ENCODE results near the gene PDLIM4.

DNA sequence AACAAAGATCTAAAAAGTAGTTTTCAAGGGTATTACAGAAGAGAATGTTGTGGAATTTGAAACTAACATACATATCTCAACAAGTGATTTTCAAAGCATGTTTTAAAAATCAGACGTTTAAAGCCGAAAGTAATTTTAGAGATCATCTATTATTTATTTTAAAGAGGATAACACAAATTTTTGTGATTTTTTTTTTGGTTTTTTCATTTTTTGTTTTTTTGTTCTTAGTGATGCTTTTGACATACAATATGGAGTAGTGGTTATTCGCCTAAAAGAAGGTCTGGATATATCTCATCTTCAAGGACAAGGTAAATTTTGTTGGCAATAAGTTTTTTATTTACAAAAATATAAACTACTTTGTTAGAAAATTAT lies 87.9 kb downstream of the SLC12A2 start:
- RRBS: no CpG with 5 or more reads among the region's 3 CpGs

DNA sequence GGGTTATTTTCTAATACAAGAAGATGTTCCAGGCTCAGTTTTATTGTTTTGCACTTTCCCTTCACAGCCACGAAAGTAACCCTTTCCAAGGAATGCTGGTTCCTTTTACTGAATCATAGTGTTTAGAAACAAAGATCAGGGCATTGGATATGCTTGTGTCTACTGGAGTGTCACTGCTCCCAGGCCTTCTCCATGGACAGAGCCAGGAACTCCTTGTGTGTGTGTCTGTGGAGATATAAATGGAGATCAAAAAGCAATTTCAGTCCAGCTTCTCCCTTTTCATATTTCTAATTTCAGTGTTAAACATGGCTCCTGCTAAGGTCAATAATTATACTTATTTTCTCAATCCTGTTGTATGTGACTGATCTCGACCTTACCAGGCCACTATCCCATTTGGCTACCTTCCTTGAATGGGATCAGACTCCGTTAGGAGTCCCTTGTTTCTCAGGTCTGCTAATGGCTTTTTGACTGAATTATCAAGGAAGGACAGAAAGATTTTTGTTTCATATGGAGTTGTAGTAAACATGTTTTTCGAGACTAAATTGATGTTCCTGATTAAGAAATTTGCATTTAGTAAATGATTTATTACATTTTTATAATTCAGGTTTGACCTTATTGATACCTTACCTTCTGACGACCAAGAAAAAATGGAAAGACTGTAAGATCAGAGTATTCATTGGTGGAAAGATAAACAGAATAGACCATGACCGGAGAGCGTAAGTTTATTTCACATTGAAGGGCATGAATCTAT lies 96.9 kb downstream of the SLC12A2 start:
- RRBS: no CpG with 5 or more reads among the region's 7 CpGs

DNA sequence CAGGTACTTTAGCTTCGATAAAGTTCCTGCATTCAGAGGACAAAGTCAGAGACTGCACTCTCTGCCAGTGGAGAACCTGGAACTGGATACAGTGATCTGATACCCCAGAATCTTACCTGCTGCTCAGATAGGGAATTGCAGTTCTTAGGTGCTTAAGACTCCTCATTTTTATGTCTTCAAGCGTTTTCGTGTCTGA lies 1.8 kb downstream of the ISOC1 start:
- RRBS: no CpG with 5 or more reads among the region's 3 CpGs

- RRBS: no CpG with 5 or more reads among the region's 8 CpGs
Observed at GRCh38 chr5:129902680-129903161, 1.5 kb upstream of the CHSY3 start.

DNA sequence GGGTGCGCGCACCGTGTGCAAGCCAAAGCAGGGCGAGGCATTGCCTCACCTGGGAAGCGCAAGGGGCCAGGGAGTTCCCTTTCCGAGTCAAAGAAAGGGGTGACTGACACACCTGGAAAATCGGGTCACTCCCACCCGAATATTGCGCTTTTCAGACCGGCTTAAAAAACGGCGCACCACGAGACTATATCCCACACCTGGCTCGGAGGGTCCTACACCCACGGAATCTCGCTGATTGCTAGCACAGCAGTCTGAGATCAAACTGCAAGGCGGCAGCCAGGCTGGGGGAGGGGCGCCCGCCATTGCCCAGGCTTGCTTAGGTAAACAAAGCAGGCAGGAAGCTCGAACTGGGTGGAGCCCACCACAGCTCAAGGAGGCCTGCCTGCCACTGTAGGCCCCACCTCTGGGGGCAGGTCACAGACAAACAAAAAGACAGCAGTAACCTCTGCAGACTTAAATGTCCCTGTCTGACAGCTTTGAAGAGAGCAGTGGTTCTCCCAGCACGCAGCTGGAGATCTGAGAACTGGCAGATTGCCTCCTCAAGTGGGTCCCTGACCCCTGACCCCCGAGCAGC lies 432.7 kb downstream of the HINT1 start:
- RRBS: no CpG with 5 or more reads among the region's 22 CpGs

GRCh38 chr5:131171456-131171895 lies 732 bp downstream of the LYRM7 start:
- RRBS: no CpG with 5 or more reads among the region's 7 CpGs

DNA sequence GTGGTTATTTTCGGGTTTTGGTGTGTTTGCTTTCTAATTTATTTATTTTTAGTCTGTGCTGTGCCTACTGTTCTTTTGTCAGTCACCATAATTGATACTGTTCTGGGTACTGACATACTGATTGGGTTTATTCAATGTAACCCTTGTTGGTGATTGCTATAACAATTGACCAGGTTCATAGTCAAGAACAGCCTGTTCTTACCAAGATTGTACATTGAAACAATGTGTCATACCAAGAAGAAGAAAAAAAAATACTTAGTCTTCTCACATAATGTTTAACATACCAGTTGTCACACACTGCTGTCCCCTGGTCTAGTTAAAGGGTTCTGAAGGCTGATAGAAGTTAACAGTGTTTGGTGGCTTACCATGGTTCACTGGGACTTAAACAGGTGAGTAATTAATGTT lies 18.6 kb upstream of the CDC42SE2 start:
- RRBS: no CpG with 5 or more reads among the region's 1 CpG

GRCh38 chr5:131345272-131345626 lies 81.4 kb downstream of the CDC42SE2 start:
- RRBS: no CpG with 5 or more reads among the region's 2 CpGs

- RRBS: no CpG with 5 or more reads among the region's 3 CpGs
Observed at GRCh38 chr5:131348512-131349046, 84.7 kb downstream of the CDC42SE2 start.

GRCh38 chr5:131364522-131365003 lies 100.7 kb downstream of the CDC42SE2 start:
- RRBS: no CpG with 5 or more reads among the region's 1 CpG

DNA sequence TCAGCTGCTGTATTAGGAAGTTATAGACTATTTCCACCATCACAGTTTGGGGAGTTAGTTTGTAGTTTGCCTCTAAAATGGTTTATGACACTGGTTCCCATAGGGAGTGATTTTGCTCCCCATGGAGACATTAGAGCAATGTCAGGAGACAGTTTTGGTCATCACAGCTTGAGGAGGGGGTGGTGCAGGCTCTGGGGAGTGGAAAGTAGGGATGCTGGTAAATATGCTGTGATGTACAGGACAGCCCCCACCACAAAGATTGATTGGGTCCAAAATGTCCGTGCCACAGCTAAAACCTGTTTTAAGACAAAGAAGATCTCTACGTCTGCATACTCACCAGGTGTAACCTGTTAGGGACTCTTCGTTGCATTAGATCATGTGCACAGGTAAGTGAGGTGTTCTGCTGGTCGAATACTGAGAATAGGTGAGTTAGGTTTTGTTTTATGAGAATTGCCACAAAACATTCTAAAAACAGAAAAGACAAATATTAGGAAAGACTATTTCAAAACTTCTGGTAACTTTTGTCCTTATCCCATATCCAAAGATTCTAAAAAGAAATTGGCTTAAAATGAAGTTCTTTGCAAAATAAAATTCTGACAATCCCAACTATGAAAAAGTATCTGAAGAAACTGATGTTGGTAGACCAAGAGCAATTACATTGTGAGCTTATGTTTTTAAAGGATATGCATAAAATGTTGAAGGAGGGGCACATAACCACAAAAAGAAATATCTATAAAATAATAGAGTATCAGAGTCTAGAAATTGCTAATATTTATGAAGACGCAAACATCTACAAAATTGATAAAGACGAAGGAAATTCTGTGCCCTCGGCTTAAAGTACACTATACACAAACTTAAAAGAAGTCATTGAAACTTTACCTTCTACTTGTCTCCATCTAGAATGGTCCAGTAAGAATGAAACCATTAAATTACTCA lies 131.6 kb downstream of the CDC42SE2 start:
- RRBS: no CpG with 5 or more reads among the region's 7 CpGs

DNA sequence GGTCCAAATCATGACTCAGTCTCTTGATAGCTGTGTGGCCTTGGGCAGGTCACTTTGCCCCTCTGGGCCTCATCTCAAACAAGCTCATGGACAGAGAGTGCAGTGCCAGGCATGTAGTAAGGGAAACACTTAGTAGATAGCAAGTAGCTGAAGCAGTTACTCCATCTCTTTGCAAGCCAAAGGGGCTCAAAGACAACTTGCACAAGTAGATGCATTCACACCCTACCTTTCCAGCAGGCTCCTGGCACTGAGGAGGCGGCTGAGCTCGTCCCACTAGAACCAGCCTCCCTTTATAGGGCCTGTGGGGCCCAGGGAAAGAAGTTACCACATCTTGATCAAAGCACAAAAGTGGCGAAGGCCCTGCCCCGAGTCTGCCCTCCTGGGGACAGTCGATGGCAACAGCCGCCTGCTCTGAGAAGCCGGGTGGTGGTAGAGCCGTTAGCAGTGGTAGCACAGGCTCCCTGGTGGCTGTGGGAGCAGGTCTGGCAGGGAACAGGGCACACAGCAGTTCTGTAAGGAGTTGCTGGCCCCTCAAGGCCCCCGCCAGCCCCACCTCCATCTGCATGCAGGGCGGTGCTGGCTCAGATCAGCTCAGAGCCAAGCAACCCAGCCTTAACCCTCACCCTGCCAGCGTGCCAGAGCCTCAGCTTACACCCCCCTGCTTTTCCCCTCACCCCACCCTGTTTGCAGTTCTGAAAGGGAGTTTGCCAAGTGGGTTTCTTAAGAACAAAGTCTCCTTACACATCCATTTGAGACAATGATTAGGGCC lies 12.1 kb downstream of the ACSL6 start:
- RRBS: no CpG with 5 or more reads among the region's 11 CpGs

DNA sequence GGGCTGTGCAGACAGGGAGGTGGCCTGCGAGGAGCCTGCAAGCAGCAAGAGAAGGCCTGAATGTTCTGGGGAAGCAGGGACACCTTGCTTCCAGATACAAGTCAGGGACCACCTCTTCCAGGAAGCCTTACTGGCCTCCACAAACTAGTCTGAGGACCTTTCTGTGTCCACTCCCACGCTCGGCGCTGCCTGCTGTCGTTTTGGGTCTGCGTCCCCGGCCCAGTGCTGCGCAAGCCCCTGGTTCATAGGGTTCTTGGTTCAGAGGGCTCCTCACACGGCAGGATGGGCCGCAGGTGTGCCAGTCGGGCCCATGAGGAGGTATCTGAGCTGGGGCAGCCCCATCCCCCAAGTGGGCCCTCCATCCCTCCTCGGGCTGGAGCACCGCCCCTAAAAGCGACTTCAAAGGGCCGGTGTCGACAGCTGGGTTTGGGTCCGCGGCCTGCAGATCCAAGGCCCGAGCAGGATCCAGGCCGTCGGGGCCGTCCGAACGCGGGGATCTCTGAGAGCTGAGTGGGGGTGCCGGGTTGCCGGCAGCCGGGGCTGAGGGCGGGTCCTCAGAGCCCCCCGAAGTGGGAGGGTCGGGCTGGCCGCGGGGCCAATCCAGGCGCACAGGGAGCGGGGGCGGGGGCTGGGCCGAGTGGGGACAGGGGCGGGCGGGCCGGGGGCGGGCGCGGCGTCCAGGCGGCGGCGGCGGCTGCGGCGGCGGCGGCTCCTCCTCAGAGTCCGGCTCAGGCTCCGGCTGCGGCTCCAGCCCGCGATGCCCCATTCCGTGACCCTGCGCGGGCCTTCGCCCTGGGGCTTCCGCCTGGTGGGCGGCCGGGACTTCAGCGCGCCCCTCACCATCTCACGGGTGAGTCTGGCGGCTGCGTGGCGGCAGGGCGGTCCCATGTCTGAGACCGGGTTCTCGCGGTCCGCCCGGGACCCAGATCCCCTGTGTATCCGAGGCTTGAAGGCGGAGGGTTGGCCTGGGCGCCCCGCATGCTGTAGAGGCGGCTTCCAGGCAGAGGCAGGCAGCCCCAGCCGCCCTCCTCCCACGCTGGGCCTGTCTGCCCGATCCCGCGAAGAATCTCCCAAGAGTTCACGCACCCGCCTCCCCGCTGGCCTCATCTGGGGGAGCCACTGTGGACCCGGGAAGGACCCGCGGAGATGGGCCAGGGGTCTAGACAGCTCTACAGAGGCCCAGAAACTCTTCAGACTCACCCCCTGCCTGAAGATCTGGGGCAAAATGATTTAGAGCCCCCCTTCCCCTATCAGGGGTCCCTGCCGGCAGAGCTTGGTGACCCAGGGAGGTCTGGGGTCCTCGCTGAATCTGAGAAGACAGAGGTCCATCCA lies at the start of gene PDLIM4:
Gene PDLIM4 (plus strand): TSS at position 719 of the 1,332 bp plus-strand sequence.
- RRBS: 1% methylated on average over 29 of the region's 94 CpGs

- RRBS: no CpG with 5 or more reads among the region's 80 CpGs
Observed at GRCh38 chr5:132271245-132272308, 14.1 kb downstream of the PDLIM4 start.

GRCh38 chr5:132300603-132300883 lies 6.3 kb downstream of the SLC22A4 start:
- RRBS: no CpG with 5 or more reads among the region's 3 CpGs

DNA sequence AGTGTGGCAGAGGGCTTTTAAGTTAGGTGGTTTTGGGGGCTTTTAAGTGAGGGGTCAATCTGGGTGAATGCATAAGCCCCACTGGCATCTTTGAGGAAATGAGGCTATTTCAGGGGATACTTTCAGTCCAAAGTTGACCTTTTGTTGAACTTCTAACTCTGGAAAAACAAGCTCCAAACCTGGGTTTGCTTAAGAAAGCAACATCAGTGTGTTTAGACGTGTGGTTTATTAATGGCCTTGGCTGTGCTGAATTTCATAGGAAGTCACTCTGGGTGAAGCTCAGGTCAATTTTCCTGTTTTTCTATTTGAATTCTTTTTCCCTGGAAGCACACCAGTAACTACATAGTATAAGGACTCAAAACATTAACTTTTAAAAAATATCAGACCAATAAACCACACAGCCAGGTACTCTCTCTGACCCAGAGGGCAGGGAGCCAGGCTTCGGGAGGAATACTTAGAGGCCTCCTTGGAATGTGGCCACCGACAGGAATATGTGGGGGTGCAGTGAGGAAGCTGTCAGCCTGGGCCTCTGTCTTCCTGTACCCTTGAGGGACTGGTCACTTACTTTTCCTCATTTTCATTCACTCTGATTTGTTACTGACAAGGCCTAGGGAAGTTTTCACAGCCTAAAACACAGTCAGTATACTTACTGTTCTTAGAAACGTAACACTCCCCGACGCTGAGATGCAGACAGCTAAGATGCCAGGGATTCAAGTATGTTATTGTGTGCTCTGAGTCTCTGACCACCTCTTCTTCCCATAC lies 18.8 kb downstream of the SLC22A5 start:
- RRBS: no CpG with 5 or more reads among the region's 6 CpGs

GRCh38 chr5:132394362-132395583 lies 25.3 kb downstream of the SLC22A5 start:
- RRBS: no CpG with 5 or more reads among the region's 4 CpGs

DNA sequence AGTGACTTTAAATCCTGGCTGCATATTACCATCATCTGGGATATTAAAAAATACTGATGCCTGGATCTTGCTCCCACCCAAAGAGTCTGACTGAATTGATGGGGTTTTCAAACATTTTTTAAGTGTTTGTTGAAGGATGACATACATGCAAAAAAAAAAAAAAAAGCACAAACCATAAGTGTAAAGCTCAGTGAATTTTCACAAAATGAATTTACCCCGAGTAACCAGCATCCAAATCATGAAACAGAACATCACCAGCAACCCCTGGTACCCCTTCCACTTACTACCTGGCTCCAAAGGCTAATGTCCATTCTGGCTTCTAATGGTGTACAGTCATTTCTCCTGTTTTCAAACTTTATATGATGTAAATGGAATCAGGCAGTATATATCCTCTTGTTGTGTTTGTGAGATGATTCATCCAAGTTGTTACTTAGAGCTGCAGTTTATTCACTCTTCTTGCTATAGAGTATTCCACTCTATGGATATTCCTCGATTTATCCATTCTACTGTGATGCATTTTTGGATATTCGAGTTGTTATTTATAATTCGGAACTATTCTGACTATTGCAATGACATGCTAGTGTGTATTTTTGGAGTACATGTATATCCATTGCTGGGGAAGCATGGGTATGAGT lies 32.5 kb downstream of the IRF1 start:
- RRBS: no CpG with 5 or more reads among the region's 4 CpGs

DNA sequence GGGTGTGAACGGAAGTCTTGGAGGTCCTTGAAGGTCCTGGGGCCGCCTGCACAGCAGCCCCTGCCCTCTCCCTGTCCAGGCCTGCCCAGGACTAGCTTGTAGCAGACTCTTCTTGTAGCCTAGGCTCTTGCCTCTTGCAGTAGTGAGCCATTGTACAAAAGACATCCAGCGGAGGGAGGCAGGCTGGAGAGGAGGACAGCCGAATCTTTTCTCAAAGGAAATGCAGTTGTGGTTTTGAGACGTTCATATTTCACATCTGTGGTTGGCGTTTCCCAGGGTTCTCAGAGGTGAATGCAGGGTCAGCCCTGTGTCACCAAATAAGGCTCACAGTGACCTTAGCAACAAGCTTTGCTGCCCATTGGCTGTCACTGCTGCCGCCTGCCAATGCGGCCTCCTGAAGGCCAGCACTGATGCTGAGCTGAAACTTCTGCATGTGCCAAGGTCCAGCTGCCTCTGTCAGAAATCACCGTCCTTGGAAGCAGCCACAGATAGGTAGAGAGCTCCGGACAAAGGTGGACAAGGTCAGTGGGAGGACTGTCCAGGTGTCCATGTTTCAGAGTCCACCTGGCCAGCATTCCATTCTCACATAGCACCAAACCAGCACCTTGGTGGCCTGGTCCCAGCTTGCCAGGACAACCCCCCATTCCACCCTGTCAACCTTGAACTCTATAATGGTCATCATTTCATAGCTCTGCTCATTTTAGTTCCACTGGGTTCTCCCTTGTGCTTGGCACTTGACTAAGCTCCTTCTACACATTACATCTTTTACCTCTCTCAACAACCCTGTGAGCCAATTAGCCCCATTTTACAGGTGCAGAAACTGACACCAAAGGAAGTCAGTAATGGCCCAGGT lies 23.7 kb downstream of the IRF1 start:
- RRBS: no CpG with 5 or more reads among the region's 10 CpGs